ENCODE measurements around a stretch of chr7.

DNA sequence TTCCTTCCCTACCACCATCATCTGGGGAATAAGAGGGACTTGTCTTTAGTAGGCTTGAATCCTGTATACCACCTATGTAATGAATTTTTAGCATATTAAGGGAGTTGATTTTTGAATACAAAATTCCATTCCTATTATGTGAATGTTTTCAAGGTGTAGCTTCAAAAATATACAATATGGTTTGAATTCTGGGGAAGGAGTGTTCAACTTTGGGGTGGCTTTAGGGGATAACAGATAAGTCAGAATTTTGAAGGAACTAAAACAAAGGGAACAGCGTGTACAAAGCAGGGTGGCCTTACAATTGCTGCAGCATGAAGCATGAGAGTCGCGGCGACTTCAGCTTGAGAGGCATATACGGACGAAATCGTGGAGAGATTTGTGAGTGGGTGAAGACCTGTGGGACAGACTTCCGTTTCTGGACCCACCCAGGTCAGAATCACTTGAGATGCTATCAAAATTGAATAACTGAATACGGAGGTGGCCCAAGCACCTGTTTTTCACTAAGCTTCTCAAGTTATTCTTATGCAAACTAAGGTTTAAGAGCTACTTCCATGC, 1.6 kb upstream of the TRIM24 start:
- RRBS = no CpG with 5 or more reads among the region's 9 CpGs

DNA sequence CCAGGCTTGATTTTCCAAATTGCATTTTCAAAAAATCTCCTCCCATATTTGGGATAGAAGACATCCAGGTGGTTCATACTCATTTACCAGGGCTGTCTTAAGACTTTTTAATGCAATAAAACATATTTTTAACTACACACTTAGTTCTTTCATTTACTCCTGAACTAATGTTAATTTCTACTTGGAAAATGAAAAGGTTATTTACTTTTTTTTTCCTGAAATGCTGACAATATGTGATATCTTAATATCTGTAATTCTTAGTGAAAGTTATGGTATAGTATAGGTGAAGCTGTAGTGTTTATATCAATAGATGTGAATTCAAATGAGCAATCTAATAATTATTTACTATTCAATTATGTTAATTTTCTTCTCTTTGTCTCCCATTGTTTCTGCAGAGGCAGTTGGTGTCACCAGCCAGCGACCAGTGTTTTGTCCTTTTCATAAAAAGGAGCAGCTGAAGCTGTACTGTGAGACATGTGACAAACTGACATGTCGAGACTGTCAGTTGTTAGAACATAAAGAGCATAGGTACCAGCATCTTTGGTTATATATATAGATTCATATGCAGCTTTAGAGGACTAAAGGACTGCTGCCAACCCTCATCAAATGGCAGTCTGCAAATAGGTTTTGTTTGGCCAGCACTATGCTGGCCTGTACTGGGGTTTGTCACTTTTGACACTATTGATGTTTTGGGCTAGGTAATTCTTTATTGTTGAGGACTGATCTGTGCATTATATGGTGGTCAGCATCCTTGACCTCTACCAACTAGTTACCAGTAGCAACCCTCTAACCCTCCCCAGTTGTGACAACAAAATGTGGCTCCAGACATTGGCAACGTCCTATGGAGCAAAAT, 59.0 kb downstream of the TRIM24 start:
- RRBS = no CpG with 5 or more reads among the region's 3 CpGs

- RRBS = no CpG with 5 or more reads among the region's 3 CpGs
These were observed 103.6 kb downstream of the TRIM24 start for GRCh38 chr7:138563712-138564094.

DNA sequence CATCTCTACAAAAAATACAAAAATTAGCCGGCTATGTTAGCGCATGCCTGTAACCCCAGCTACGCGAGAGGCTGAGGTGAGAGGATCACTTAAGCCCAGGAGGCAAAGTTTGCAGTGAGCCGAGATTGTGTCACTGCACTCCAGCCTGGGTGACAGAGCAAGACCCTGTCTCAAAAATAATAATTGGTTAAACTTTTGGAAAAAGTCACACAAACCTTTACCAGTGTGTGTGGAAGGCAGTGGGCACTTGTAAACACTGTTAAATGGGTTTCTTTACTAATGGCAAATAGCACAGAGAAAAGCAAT, 117.8 kb downstream of the SVOPL start:
- RRBS = no CpG with 5 or more reads among the region's 5 CpGs

GRCh38 chr7:138665833-138666366, 35.3 kb downstream of the SVOPL start:
- RRBS = no CpG with 5 or more reads among the region's 8 CpGs

DNA sequence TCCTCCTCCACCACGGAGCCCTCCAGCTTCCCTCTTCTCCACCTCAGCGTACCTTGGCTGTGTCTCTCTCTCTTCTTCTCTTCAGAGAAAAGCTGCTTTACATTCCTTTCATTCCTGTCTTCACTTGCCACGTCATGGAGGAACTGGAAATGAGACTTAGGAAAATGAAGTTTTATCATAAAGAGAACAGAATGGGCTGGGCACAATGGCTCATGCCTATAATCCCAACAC, 11.8 kb upstream of the TMEM213 start:
- RRBS = no CpG with 5 or more reads among the region's 3 CpGs

- RRBS = no CpG with 5 or more reads among the region's 17 CpGs
These were observed 36.1 kb upstream of the ATP6V0A4 start for GRCh38 chr7:138833847-138834667.

DNA sequence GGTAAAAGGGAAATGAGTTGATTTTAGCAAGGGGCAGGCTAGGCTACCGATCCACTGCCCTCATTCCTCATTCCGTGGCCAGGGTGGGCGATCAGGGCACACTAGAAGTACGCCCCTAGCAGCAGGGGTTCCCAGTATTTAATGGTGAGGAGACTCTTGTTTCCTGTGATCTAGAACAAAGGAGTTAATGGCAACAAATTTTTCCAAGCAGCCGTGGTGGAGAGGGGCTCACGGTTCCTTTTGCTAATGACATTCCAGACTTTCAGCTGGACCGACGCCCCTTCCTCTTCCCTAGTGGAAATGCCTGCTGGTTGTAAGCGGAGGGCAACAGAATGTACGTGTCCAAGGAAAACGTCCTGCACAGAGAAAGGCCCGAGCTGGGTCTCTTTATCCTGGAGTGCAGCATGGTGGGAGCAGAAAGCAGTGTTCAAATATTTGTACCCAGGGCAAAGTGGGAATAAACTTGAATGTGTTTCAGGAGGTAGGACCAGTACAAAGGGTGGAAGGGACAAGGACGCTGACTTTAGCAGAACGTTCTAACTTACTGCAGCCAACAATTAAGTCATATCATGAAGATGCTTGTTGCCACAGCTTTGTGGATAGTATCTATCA, 30.3 kb upstream of the ZC3HAV1L start:
- RRBS = no CpG with 5 or more reads among the region's 14 CpGs

- RRBS = no CpG with 5 or more reads among the region's 3 CpGs
These were observed 30.6 kb downstream of the ZC3HAV1 start for GRCh38 chr7:139078678-139079479.

DNA sequence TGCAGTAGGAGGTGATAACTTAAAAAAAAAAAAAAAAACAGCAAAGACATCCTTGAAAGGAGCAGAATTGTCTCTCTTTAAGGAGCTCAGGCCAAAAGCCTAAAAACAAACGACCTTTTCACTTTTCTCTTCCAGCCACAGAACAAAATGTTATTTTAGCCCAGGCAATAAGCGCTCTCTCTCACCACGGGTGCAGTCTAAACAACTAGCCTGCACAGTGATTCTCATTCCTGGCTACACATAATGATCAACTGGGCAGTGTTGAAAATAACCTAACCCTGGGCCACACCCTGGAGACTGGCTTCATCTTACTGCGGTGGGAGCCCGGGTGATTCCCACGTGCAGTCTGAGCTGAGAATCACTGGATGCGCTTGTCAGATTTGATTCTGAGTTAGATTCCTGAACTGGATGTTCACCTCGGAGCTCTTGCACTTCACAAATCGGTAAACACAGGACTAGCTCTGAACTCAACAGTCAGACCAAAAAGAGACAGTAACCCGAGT, 15.0 kb downstream of the ZC3HAV1 start:
- RRBS = no CpG with 5 or more reads among the region's 10 CpGs

- RRBS = no CpG with 5 or more reads among the region's 3 CpGs
These were observed 39.5 kb upstream of the FMC1 start for GRCh38 chr7:139301357-139302302.

- RRBS = no CpG with 5 or more reads among the region's 1 CpG
These were observed 3.1 kb downstream of the LUC7L2 start for GRCh38 chr7:139362893-139363146.

DNA sequence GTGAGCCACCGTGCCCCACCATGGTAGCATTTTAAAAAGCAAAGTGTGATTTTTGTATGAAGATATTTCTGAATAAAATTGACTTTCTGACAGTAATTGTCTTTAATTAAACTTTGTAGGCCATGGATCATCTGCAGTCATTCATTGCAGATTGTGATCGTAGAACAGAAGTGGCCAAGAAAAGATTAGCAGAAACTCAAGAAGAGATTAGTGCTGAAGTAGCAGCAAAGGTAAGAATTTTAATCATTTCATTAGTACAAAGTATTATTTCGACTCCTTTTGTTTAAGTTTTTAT, 42.3 kb downstream of the LUC7L2 start:
- RRBS = no CpG with 5 or more reads among the region's 3 CpGs

GRCh38 chr7:139422075-139423313, 61.0 kb downstream of the KLRG2 start:
- RRBS = no CpG with 5 or more reads among the region's 13 CpGs

DNA sequence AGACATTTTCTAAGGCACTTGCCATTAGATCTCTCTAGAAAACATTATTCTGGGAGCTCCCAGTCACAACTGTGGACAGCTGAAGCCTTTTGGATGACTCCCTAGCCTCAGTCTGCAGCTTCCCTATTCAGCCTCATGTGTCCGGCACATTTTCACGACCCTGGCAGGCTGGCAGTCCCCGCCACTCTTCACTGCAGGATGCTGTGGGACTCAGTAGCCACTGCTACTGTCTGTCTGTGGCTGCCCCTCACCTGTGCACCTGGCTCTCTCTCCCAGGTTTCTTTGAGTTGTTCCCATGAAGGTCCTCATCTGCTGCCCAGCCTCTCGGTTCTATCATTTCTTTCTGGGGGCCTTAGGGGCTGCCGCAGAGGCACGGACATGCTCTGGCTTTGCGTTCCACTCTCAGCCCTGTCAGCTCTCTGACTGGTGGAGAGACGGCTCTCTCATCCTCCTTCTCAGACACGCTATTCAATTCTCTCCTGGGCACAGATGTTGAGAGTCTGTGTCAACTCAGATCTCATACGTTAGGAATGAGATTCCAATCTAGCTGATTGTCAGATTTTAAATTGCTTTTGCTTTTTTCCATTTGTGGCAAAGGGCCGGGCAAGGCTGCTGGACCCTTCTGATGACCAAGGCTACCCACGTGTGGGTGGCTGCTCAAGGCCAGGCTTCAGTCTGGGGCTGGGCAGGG, 71.3 kb downstream of the CLEC2L start:
- RRBS = no CpG with 5 or more reads among the region's 12 CpGs

DNA sequence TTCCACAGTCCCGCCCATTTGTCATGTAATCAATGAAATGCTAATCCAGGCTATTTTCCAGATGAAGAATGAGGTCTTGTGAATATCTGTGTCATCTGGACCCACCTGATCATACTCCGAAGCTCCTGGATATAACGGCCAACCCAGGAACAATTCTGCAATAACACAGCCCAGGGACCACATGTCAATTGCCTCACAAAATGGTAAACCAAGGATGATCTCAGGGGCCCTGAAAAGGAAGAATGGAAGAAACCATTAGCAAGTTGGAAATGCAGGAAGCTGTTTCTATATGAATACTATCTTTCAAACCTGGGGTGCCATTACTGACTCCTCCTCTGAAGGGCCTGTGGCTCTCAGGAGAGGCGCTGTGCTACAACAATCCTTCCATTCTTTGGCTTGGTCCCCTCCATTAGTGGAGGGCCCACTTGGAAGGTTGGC, 108.0 kb downstream of the CLEC2L start:
- RRBS = no CpG with 5 or more reads among the region's 4 CpGs

DNA sequence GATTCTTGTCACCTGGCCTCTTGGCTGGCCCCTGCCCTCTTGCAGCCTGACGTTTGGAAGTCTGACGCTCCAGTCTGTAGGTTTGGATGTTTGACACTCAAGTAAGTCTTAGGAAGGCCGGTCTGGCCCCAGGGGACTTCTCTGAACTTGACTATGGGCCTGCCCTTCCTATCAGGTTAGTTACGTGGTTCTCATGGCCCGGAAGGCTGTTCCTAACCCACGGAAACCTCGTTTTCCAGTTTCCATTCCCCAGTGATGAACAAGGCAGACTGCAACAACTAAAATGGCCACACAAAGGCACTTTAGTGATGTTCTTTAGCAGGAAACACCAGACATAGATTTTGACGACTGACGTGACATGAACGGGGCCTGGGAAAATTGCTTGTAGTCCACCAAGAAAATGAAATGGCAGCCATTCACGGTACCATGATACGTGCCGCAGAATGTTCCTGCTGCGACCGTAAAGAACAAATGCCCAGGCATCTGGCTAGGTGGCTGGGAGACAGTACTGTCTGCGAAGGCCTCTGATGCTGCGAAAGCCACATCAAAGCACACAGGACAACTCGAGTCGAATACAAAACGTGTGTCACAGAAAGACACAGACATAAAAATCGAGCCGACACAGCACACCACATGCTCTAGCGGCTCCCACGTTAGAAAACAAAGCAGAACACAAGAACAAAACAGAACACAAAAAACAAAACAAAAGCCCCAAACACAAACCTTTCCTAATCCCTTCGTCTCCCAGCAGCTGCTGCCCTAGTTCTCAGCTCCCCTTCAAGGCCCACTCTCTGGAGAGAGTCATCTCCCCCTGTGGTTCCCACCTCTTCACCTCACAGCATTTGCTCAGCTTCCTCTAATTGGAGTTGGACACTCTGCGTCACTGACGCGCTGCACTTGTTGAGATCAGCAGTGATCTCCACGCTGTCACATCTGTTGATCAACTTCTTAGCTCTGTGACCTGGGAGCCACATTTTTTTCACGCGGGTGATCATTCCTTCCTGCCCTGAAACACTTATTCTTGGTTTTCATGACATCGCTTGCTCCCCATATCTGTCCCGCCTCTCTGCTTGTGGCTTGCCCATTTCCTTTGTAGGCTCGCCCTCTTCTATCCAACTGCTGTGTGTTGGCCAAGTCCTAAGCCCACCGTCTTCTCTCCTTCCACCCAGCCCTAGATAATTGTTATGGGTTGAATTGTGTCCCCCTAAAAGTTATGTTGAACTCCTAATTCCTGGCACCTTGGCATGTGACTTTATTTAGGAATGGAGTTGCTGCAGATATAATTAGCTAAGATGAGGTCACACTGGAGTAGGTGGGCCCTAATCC, 112.2 kb downstream of the CLEC2L start:
- RRBS = 64% methylated on average over 3 of the region's 35 CpGs

GRCh38 chr7:139643809-139644607, 120.5 kb downstream of the CLEC2L start:
- RRBS = no CpG with 5 or more reads among the region's 10 CpGs

GRCh38 chr7:139704015-139704731, 73.6 kb downstream of the HIPK2 start:
- RRBS = no CpG with 5 or more reads among the region's 3 CpGs

GRCh38 chr7:139709382-139710001, 68.3 kb downstream of the HIPK2 start:
- RRBS = no CpG with 5 or more reads among the region's 4 CpGs